Epithelial cell of esophagus (primary cell): ENCODE measurements around a stretch of chr4.

GRCh38 chr4:1900509-1901594 lies 29.7 kb downstream of the NSD2 start:
- RRBS: no CpG with 5 or more reads among the region's 24 CpGs

DNA sequence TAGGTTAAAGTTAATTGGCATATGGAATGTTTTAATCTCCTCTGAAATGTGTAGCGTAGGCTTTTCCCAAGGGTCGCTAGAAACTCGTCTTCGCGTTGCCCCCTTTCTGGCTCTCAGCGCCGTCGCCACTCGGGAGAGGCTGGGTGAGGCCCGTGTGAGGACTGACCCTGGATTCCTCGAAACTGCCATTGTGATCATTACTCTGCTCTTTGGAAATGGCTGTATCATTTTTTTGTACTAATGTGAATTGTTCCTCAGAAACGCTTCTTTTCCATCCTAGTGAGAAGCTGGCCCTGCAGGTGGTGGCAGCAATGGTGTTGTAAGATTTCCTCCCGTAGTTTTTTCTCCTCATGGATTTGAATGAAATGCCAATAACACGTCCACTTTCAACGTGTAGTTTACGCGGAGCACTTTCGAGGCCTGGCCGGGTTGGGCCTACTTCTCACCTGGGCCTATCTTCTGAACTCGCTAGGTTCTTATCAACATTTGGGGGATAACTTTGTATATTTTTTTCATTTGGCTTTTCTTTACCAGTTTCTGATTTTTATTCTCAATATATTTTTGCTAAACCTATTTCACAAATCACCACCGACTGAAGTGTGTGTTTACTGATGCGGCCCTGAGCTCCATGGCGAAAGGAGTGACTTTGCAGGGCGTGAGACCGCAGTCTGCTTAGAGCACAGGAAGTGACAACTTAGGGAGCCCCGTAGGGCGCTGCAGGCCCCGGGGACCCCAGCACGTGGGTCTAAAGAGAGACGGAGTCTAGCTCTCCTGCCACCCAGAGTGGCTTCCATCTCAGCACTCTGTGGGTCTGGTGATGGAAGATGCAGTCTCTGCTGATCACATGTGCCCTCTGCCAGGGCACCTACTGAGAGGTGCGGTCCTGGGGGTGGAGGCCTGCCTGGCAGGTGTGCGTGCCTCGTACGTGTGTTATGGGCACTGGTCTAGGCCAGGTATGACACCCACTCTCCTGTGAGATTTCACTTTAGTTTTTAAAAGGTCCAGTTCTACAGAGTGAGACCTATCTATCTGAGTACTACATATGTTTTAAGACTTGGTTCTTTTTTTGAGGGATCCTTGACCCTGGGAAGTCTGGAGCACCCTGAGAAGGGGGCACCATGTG lies 29.2 kb downstream of the NELFA start:
- RRBS: no CpG with 5 or more reads among the region's 34 CpGs

DNA sequence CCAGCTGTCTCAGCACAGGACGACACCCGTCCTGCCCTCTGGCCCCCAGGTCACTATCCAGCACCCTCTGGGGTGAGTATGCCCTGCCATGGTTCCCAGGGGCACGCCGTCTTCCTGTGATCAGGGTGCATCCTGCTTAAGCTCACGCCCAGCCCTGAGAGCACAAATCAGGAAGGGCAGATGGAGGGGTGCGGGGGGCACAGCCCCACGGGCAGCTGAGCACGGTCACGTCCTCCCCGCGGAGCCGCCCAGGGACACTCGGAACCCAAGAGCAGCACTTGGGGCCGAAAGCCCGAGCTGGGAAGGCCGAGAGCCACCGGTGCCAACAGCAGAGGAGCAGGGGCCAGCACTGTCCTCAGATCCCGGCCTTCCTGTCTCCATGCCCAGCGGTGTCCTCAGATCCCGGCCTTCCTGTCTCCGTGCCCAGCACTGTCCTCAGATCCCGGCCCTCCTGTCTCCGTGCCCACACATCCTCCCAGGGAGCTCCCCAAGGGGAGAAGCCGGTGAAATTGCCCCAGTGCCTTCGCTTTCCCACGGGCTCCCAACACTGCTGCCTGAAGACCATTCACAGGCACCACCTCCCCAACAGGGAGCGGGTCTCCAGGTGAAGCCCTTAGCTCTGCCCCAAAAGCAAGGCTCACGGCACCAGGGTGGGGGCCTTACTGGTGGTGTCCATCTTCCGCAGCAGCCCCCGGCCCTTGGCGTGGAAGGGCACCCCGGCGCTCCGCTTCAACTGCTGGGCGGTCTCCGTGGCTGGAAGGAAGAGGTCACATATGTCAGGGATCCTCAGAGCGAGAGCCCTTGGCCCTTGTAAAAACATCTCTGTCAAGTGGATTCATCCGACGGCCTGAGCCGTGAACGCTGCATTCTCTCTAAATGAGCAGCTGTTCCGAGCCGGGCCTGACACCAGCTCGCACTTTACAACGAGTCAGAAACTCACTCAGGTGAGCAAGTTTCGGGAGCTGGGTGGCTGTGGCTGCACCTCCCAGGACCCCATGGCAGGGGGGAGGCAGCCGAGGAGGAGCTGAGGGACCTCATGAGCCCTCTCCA lies 21.2 kb downstream of the NELFA start:
- RRBS: 79% methylated on average over 7 of the region's 47 CpGs

DNA sequence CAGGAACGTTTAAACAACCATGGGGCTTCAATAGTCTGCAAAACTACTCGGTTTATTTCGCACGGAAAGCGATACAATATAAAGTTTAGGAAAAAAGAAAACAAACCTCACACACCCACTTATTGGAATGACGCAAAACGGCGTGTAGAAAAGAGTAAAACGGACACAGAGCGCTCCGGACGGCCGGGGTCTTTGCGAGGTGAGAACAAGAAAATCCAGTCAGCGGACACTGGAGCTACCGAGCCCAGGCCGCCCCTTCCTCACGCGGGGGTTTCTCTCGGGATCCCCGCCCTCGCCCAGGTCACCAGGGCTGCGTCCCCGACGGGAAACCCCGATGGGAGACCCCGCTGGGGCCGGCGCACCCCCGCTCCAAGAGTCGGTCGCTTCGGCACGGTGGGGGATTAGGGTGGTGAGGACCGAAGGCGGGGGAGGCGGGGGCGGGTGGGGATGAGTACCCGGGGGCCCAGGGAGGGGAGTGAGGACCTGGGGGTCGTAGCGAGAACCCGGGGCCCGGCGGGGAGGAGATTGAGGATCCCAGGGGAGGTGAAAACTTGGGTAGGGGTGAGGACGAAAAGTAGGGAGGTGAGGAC lies 822 bp downstream of the NELFA start:
- RRBS: 8% methylated on average over 4 of the region's 45 CpGs

GRCh38 chr4:2201143-2201515 lies 40.8 kb downstream of the HAUS3 start:
- RRBS: no CpG with 5 or more reads among the region's 3 CpGs

- RRBS: 8% methylated on average over 8 of the region's 30 CpGs
These were observed 53.1 kb downstream of the ZFYVE28 start for GRCh38 chr4:2365203-2365849.

- RRBS: 81% methylated on average over 13 of the region's 29 CpGs
These were observed 31.3 kb downstream of the ZFYVE28 start for GRCh38 chr4:2387009-2387661.

DNA sequence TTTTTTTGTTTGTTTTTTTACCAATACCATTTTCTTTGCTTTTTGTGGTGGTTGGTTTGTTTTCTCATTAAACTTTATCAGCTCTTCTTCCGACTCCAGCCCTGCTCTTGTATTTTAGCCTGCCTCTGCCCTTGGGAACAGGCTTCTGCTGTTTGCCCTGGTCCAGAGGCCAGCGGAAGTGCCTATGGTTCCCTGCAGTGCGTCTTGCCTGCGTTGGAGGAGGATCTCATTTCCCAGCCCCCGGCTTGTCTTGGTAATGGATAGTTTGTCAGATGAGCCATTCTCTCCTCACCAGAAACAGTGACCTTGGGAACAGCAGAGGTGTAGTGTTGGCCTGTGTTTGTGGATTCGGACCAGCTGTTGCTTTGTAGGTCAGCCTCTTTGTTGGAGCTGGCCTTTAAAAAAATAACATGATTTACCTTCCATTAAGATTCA lies 60.9 kb downstream of the FAM193A start:
- RRBS: no CpG with 5 or more reads among the region's 6 CpGs

- RRBS: no CpG with 5 or more reads among the region's 16 CpGs
These were observed 59.8 kb downstream of the TNIP2 start for GRCh38 chr4:2696195-2696888.

DNA sequence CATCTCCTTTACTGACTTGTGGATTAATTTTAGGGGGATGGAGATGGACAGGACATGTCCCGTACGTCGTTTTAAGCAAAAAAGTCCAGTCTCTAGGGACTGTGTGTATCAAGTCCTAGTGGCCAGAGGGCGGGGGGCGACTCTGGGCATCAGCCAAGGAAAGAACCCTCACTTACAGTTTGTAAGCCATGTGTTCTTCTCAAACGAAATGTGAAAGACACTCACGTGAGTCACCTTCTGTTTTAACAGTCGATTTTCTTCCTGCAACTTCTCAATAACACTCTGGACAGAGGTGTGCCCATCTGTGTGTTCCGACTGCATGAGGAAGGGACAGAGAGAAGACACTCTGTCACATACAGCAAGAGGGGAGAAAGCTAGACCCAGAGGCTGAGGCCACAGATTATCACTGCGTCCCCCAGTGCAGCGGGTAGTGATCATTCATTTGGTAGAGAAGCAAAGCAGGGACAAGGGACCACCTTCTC lies 10.9 kb downstream of the TNIP2 start:
- RRBS: no CpG with 5 or more reads among the region's 11 CpGs

DNA sequence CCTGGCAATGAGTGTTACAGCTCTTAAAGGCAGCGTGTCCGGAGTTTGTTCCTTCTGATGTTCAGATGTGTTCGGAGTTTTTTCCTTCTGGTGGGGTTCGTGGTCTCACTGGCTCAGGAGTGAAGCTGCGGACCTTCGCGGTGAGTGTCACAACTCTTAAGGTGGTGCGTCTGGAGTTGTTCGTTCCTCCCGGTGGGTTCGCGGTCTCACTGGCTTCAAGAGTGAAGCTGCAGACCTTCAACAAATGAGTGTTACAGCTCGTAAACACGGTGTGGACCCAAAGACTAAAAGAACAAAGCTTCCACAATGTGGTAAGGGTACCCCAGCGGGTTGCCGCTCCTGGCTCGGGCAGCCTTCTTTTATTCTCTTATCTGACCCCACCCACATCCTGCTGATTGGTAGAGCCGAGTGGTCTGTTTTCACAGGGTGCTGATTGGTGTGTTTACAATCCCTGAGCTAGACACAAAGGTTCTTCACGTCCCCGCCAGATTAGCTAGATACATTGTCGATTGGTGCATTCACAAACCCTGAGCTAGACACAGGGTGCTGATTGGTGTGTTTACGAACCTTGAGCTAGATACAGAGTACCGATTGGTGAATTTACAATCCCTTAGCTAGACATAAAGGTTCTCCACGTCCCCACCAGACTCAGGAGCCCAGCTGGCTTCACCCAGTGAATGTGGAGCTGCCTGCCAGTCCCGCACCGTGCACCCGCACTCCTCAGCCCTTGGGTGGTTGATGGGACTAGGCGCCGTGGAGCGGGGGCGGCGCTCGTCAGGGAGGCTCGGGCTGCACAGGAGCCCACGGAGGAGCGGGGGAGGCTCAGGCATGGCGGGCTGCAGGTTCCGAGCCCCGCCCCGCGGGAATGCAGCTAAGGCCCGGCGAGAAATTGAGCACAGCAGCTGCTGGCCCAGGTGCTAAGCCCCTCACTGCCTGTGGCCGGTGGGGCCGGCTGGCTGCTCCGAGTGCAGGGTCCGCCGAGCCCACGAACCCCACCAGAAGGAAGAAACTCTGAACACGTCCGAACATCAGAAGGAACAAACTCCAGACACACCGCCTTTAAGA lies 6.6 kb upstream of the TNIP2 start:
- RRBS: no CpG with 5 or more reads among the region's 52 CpGs

DNA sequence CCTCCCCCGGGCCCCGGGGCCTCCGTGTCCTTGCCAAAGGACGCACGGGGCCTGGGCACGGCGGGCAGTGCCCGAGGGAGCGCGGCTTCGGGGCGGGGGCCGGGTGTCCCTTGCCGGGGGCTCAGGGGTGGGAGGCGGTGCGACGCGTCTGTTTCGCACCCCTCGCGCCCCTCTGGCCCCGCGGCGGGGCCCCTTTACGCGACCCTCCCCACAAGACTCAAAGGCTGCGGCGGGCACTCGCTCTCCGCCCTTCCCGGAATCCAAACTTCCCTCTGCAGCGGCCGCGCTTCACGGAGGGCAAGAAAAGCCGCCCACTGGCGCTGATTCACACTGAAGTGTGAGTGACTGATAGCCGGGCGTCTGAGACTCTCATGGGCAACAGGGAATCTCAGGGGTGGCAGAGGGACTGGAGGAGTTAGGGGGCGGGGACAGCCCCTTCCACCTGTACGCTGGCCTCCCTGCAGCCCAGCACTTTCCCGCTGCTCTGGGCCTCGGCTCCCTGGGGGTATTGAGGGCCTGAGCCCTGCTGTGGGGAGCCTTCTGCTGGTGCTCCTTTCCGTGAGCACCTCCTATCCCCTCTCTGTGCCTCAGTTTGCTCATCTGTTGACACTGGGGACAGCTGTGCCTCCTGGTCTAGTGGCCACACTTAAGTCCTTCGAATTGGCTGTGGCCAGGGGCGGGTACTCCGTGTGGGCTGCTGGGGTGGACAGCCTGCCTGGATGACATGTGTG lies 701 bp downstream of the SH3BP2 start:
- RRBS: 1% methylated on average over 16 of the region's 47 CpGs

- RRBS: 59% methylated on average over 2 of the region's 6 CpGs
These were observed 16.7 kb downstream of the SH3BP2 start for GRCh38 chr4:2809535-2809982.

DNA sequence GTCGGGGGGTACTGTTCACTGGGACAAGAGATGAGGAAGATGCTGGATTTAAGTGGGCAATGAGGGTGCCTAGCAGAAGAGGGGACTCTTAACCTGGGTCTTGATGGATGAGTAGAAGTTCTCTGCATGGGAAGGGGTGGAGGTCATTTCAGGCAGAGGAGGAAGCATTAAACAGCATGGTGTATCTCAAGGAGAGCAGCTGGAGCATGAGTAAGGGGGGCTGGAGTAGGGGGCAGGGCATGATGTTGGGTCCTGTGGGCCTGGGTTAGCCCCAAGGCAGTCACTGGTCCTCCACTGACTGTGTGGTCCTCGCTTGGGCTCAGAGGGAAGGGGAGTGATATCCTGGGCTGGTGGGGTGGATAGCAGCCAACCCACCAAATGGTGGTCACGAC lies 24.0 kb upstream of the ADD1 start:
- RRBS: no CpG with 5 or more reads among the region's 3 CpGs

DNA sequence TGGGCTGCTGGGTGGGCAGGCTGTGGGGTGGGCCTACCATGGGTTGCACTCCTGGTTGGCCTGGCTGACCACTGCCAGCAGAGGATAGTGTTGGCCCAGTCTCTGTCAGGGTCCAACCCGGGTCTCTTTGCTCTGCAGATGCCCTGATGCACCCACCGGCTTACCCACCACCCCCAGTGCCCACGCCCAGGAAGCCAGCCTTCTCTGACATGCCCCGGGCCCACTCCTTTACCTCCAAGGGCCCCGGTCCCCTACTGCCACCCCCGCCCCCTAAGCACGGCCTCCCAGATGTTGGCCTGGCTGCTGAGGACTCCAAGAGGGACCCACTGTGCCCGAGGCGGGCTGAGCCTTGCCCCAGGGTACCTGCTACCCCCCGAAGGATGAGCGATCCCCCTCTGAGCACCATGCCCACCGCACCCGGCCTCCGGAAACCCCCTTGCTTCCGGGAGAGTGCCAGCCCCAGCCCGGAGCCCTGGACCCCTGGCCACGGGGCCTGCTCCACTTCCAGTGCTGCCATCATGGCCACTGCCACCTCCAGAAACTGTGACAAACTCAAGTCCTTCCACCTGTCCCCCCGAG lies 14.2 kb upstream of the ADD1 start:
- RRBS: 85% methylated on average over 3 of the region's 18 CpGs

- RRBS: no CpG with 5 or more reads among the region's 13 CpGs
These were observed 7.4 kb upstream of the ADD1 start for GRCh38 chr4:2836006-2836826.

GRCh38 chr4:2894477-2894914 lies 40.1 kb downstream of the MFSD10 start:
- RRBS: no CpG with 5 or more reads among the region's 10 CpGs

DNA sequence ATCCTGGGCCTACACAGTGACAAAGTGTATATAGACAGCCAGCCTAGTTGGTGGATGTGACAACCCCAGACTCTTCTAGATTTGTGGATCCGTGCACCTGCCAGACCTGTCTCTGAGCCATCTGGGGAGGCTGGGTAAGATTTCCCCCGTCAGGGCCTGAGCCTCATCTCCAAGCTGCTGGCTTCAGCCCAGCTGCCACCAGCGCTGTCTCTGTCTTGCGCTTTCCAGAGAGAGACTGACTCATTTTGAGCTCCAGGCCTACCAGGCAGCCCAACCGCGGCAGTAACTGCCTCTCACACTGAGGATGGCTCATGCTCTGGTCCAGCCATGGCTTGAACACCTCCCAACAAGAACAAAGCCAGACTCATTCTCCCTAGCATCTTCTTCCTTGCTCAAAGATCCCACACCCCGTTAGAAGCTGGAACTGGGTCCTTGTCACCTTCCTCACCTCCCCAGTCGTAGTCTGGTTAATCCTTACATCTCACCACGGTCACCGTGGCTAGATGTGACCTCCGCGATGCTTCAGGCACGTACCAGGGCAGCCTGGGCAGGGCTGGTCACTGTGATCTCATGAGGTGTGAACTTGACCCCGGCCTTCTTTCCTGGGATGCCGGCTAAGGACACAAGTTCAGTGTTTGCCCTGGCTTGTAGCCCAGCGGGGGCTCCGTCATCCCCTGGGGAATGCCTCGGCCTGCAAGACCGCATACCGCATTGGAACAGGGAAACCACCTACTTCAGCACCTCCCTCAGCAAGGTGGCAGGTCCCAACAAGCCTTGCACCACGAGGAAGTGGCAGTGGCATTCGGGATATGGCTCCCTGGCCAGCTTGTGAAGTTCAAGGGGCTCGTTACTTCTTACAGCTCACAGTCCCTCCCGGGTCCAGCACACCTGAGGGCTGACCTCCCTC lies 2.4 kb upstream of the MFSD10 start:
- RRBS: no CpG with 5 or more reads among the region's 24 CpGs

DNA sequence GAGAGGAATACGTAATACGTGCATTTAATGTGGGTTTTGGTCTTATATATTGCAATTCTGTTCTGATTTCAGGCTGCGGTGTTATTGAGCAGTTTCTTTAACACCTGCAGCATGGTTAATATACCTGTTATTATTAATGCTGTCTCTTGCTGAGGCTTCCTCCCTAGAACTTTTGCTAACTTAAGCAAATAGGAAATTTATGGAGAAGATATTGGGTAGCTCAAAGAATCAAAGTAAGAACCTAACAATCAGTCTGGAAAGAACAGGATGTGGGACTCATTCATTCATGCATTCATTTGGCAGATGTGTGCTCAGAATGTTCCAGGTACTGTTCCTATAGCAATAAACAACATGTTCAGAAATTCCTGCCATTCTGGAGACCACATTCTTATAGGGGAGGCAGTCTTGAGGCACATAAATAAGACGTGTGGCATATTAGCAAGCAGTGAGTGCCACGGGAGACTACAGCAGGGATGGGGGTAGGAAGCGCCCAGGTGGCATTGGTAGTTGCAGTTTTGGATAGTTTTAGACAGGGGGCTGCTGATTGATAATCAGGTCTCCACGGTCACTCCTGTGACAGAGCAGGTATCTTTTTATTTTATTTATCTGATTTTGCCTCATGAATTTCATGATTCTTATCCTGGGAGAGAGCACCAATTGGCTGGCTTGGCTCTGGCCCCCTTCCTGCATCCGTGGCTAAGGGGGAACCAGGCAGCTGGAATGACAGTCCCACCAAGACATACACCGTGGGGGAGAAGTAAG lies 5.1 kb downstream of the GRK4 start:
- RRBS: no CpG with 5 or more reads among the region's 9 CpGs

DNA sequence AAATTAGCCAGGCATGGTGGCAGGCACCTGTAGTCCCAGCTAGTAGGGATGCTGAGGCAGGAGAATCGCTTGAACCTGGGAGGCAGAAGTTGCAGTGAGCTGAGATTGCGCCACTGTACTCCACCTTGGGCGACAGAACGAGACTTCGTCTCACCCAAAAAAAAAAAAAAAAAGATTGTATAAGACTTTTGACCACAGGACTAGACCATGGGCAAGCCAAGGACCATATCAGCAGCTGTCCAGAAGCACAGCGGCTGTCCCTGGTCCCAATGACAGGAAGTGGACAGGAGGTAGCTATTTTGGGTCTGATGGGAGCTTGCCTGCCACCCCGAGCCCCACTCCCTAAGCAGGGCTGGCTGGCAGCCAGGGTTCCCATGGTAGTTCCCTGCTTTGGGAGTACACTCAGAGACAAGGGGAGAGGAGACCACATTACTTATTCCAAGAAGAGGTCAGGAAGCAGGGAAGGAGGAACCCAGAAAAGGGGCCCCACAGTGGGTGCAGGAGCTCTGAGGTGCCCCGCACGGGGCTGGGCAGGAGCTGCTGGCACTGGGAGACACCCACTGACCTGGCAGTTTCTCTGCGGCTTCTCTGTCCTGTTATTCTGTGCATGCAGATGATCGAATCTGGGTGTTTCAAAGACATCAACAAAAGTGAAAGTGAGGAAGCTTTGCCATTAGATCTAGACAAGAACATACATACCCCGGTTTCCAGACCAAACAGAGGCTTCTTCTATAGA lies 36.5 kb upstream of the HTT start:
- RRBS: no CpG with 5 or more reads among the region's 12 CpGs